ENCODE measurements around a stretch of chr2.

- PRO-cap: no peak
- RAMPAGE, long total RNA, 5 experiments: no peak in any of the 5 experiments
- RRBS: no CpG with 5 or more reads among the region's 2 CpGs
Observed at GRCh38 chr2:195579869-195580536, 77.0 kb upstream of the SLC39A10 start.

- PRO-cap: no peak
- RAMPAGE, long total RNA, 5 experiments: no peak in any of the 5 experiments
- RRBS: no CpG with 5 or more reads among the region's 1 CpG
Observed at GRCh38 chr2:196132929-196133293, 38.5 kb downstream of the STK17B start.

DNA sequence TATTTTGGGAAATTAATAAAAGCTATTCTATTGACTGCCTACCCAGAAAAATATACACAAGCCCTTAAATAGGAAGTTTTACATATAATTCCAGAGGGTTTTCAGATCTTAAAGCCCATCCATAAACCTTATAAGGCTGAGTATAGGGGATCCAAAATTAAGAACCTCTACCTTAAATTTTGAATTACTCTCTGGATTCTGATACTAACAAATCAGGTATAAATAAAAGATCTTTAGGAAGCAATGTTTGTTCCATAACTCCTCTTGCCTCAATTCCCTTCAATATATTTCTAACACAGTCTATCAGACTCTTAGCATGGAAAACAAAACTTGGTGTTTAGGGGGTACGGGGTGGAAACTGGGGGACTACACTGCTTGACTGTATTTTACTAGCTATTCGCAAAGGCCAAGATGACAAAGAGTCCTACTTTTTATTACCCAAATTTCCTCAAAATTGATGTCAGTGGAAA is 13.5 kb downstream of the STK17B start:
- PRO-cap: no peak
- RAMPAGE, long total RNA, 5 experiments: no peak in any of the 5 experiments
- RRBS: no CpG with 5 or more reads among the region's 2 CpGs

GRCh38 chr2:196162379-196163110 is 8.8 kb downstream of the STK17B start:
- PRO-cap: no peak
- RAMPAGE, long total RNA, 5 experiments: no peak in any of the 5 experiments
- RRBS: no CpG with 5 or more reads among the region's 6 CpGs

DNA sequence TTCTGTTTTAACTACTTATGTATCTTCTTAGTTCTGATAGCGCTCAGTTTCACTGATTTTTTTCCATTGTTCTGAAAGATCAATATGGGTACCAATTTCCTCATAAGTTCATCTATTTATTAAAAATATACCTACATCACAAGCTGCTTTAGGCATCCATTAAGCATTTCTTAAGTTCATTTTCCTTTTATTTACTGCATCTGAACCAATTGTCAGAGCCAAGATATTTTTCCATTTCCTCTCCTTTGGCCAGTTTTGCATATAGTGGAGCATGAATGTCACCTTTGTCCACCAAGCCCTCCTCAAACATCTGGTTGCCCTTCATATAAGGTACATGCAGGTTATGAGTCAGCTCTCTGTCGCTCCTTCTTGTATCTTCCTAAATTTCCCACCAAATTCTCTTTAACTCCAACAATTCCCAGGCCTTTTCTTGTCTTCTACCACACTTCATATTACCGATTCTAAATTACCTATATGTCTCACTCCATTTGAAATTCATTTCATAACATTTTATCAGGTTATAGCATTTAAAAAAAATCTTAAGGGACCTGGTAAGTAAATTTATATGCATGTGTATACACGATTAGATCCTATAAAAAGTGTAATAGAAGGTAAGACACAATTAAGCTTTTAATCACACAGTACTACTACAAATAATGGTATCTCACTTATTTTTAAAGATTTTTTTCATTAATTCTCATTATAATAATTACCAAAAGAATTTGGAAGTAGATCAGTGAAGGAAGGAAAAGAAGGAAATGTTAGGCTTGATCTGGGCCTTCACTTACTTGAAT is 5.2 kb downstream of the STK17B start:
- PRO-cap: no peak
- RAMPAGE, long total RNA, 5 experiments: start-site peak on the minus strand in 2 of 5 experiments, centred at positions 250 to 377 of the sequence, 16 to 25 reads per replicate
- RRBS: no CpG with 5 or more reads among the region's 4 CpGs

GRCh38 chr2:196169918-196171012 is 1.1 kb downstream of the STK17B start:
- PRO-cap: bidirectional peak, plus-strand start at chr2:196170722, minus-strand start at chr2:196170516; bidirectional peak, plus-strand start at chr2:196170841, minus-strand start at chr2:196170785
- RAMPAGE, long total RNA, 5 experiments: no peak in any of the 5 experiments
- RRBS: no CpG with 5 or more reads among the region's 46 CpGs

GRCh38 chr2:196171996-196172437 is 639 bp upstream of the STK17B start:
- PRO-cap: no peak
- RAMPAGE, long total RNA, 5 experiments: no peak in any of the 5 experiments
- RRBS: 0% methylated on average over 1 of the region's 8 CpGs

DNA sequence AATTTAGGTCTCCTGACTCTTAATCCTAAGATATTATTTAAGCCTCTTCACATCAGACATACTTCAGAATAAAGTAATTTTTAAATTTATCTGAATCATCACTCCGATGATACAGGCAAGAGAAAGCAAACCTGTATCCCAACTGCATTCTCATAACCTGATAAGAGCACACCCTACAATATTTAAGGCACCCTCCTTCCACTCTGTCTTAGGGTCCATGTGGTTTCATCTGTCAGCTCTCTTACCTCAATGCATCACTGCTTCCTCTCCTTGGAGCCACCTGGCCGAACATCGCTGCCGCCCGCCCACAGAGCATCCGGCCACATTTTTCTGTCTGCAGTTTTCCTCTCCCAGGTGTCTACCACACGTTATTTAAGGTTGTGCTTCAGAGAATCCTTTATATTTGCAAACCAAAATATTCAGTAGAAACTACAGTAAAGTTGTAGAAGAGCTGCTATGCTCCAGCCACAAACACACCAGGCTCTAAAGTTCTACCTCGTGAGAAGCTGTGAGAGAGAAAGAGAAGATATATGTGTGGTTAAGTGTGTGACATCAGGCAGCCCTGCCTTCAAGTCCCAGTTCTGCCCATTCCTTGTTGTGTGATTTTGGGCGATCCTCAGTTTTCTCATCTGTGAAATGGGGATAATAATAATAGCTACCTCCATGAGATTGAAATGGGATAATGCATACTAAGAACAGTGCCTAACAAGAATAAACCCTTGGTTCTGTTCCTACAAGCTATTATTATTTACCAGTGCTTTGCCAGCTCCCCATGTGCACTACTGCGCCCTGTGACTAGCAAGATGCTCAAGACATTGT is 4.8 kb upstream of the STK17B start:
- PRO-cap: bidirectional peak, plus-strand start at position 437 of the sequence, minus-strand start at position 154 of the sequence
- RAMPAGE, long total RNA, 5 experiments: no peak in any of the 5 experiments
- RRBS: no CpG with 5 or more reads among the region's 10 CpGs

DNA sequence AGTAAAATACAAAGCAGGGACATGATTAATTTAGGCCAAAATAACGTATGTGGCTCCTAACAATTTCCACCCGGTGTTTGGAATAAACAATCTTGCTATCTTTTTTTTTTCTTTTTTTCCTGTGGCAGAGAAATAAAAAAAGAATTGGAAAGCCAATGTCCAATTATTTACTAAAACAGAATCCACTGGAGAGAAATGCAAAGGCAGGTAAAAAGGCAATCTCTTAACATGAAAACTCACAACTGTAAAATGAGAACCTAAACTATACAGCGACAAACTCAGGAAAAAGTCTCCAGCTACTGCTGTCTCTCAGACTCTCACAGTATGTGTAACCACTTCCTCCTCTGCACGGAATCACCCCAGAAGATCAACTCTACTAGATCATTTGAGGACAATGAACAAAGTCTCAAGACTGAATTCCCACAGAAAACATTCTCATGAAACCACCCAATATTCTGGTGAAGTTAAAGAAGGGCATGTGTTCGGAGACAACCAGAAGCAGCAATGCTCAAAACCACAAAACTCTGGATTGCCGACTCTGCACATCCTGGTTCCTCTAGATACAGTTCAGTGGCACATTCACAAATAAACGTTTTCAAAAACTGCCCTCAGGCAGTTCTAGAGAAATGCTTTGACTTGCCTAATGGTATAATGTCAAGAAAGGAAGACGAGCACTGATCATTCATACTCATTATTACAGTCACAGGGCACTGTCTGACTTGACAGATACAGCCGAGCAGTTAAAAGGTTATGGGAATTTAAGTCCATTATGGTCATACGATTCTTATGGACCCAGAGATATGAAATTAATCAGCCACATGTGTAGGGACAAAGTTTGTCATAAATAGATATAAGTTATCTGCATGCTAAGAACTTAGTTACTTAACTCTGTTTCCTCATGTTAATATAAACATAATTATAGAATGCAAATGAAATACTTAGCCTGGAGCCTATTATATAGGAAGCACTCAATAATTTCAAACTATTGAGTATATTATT is 91.8 kb upstream of the STK17B start:
- PRO-cap: bidirectional peak, plus-strand start at position 519 of the sequence, minus-strand start at position 323 of the sequence
- RAMPAGE, long total RNA, 5 experiments: start-site peak on the plus strand in 1 of 5 experiments, centred at position 190 of the sequence, 7 reads per replicate
- RRBS: no CpG with 5 or more reads among the region's 10 CpGs

GRCh38 chr2:196276081-196276347 is 104.6 kb upstream of the STK17B start:
- PRO-cap: no peak
- RAMPAGE, long total RNA, 5 experiments: no peak in any of the 5 experiments
- RRBS: no CpG with 5 or more reads among the region's 2 CpGs

DNA sequence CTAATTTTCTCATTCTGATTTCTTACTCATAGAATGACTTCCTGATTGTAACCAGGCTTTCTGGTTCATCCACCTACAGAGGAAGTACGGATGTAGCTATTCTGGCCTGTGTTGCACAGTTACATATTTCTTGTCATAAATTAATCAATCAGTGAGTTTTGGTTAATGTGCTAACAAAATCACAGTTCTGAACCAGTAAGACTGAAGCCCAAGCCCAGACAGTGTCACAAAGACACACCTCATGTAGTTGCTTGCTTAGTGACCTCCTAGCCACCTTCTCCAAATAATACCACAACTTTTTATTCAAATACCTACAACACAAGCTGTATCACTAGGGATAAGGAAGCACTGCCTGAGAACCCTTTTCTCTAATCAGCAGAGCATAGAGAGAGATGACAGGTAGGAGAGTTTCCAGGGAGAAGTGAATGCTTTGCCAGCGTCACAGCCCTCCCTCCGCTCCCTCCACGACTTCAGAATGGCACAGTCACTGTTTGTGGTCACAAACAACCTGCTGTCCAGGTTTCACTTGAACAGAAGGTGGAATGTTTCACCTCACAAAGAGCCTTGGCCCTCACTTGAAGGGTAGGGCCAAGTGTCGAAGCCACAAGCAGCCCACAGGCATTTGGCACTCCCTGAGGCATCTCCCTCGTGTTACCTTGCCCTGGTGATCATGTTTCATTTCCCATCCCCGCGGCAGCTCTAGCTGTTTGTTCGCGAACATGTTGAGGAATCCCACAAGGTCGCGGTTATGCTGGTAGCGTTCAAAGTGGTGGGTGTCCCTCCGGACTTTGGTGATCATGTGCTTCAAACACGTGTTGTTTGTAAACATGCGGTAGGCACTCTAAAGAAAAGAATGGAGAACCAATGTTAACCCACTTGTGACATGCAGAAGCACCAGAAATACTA is 120.8 kb upstream of the STK17B start:
- PRO-cap: no peak
- RAMPAGE, long total RNA, 5 experiments: no peak in any of the 5 experiments
- RRBS: no CpG with 5 or more reads among the region's 16 CpGs

GRCh38 chr2:196319034-196319815 is 147.8 kb upstream of the STK17B start:
- PRO-cap: no peak
- RAMPAGE, long total RNA, 5 experiments: start-site peak on the minus strand in 1 of 5 experiments, at chr2:196319392-196319693 at its widest, 5 reads per replicate
- RRBS: no CpG with 5 or more reads among the region's 17 CpGs

DNA sequence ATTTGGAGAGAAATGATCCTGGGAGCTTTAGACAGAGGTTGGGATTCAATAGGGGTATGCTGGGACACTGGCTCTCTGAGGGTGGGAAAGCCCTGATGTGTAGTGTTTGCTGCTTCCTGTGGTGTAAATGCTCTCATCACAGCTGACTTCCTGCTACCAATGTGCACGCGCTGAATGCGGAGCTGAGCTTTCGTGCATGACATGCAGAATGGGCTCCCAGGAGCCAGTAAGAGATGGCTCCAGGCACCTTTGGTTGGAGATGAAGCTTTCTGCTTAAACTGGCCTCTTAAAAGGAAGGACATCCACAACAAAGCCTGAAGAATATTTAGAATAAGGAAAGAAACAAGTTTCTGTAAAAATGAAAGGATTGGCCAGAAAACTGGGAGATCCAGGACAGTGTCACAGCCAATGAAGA is 177.9 kb downstream of the HECW2 start:
- PRO-cap: no peak
- RAMPAGE, long total RNA, 5 experiments: no peak in any of the 5 experiments
- RRBS: no CpG with 5 or more reads among the region's 4 CpGs

GRCh38 chr2:196718819-196719446 is 79.4 kb downstream of the CCDC150 start:
- PRO-cap: no peak
- RAMPAGE, long total RNA, 5 experiments: no peak in any of the 5 experiments
- RRBS: no CpG with 5 or more reads among the region's 4 CpGs

DNA sequence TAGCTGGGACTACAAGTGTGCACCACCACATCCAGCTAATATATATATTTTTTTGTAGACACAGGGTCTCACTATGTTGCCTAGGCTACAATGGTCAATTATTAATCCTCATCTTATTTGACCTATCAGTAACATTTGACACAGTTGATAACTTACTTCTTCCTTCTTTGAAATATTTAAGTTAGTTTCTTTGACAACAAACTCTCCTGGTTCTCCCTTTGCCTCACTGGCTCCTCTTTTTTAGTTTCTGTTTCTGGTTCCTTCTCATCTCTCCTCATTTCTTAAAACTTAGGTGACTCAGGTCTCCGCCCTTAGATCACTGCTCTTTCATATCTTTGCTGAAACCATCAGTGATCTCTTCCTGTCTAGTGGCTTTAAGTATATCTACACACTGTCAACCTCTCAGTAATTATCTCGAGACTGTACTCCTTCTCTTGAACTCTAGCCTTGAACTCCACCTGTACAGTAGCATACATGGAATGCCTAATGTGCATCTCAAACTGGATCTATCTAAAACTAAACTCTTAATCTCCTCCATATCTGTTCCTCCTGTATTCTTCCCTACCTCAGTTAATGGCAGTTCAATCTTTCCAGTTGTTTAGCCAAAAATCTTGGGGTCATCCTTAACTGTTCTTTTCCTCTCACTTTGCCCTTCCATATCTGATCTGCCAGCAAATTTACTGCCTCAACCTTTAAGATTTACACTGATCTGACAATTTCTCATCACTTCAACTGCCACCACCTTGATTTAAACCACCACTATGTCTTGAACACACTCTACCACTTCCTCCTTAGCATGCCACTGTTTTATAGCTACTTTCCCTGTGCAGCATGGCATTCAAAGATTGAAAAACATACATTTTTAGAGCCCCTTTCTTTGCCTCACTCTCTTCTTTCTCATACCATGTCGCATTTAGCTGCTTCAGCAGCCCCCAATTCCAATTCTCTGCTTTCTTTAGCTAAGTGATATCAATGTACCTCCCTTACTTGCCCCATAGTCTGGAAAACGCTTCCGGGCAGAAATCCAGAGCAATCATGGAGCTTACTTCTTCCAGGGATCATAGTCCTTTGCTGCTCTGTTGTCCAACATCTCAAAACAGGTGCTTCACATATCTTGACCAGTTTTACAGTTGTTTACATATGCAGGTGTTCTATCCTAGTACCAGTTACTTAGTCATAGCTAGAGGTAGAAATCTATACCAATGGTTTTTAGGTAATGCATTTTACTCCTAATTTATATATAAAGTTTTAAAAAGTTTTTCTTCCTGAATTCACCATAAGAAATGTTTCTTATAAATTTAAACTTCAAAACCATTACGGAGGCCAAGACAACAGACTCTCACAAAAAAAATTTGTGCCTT is 11.1 kb downstream of the PGAP1 start:
- PRO-cap: no peak
- RAMPAGE, long total RNA, 5 experiments: start-site peak on the minus strand in 1 of 5 experiments, centred at position 570 of the sequence, 7 reads per replicate
- RRBS: no CpG with 5 or more reads among the region's 6 CpGs

DNA sequence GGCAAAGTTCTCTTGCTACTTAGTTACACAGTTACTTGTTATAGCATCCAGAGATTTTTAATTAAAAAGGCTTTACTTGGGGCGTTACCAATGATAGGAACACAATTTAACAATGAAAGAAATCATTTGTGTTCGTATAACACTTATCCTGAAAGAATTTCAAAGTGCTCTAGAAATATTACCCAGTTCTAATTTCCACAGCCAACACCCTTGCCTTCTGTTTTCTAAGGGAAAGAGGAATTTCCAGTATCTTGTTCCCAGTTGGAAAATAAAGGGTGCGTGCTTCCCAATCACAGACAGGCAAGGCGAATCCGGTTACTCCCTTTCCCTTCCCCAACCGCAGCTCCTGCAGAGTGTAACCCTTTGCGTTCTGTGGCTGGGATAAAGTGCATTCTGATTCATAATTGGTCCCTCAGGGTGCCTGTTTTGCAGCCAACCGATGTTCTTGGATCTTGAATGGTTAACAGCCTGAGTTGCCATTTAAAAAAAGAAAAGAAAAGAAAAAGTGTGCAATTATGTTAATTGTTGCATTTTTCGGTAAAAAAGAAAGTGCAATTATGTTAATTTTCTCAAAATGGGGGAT is 40.6 kb upstream of the PGAP1 start:
- PRO-cap: unidirectional peak, minus-strand start at position 302 of the sequence
- RAMPAGE, long total RNA, 5 experiments: no peak in any of the 5 experiments
- RRBS: no CpG with 5 or more reads among the region's 9 CpGs

- PRO-cap: no peak
- RAMPAGE, long total RNA, 5 experiments: no peak in any of the 5 experiments
- RRBS: no CpG with 5 or more reads among the region's 8 CpGs
Observed at GRCh38 chr2:197108780-197109497, 182.4 kb upstream of the PGAP1 start.

GRCh38 chr2:197141538-197142259 is 168.9 kb downstream of the ANKRD44 start:
- PRO-cap: no peak
- RAMPAGE, long total RNA, 5 experiments: no peak in any of the 5 experiments
- RRBS: no CpG with 5 or more reads among the region's 5 CpGs

DNA sequence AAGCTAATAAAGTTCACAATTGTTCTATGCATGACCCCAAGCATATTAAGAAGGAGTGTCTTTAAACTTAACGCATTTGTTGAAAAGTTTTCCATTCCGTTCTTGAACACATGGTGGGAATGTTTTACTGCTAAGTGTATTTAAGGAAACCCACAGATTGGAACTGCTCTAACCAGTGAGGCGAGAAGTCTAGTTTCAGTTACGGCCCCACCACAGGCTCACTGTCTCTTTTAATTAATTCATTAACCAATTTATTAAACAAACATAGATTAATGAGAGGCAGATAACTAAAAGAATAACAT is 152.4 kb downstream of the ANKRD44 start:
- PRO-cap: no peak
- RAMPAGE, long total RNA, 5 experiments: no peak in any of the 5 experiments
- RRBS: no CpG with 5 or more reads among the region's 4 CpGs

GRCh38 chr2:197179893-197180562 is 130.6 kb downstream of the ANKRD44 start:
- PRO-cap: no peak
- RAMPAGE, long total RNA, 5 experiments: no peak in any of the 5 experiments
- RRBS: no CpG with 5 or more reads among the region's 11 CpGs